M059J (cell line): ENCODE measurements around the gene GNPDA1.

GRCh38 chr5:142012918-142013228 is at the start of gene GNPDA1:
Gene GNPDA1, minus strand, starts transcription at chr5:142013027.
- RAMPAGE, long total RNA, result no peak

DNA sequence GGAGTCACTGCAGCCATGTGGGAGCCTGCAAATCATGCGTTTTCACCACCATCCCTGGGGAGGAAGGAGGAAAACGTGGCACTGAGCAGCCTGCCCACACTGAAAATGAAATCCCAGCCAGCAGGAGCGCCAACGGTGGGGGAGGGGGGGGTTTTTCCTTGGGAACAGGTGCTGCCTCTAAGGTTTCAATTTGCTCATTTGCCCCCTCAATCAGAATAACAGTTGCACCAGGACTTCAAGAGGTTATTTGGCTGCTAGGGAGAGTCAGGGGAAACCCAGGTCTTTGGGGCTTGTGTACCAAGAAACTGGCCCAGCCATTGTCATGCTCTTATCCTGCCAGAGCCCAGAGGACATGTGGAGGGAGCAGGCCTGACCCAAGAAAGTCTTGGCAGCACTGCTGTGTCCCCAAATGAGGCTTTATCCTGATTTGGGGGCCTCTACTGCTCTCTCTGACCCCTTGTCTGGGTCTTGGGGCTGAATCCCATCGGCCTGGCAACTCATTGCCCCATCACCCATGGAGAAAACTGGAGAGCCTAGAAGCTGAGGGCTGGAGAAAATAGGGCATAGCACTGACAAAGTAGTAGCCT is 66.5 kb downstream of the NDFIP1 start:
- RAMPAGE, long total RNA, result no peak

DNA sequence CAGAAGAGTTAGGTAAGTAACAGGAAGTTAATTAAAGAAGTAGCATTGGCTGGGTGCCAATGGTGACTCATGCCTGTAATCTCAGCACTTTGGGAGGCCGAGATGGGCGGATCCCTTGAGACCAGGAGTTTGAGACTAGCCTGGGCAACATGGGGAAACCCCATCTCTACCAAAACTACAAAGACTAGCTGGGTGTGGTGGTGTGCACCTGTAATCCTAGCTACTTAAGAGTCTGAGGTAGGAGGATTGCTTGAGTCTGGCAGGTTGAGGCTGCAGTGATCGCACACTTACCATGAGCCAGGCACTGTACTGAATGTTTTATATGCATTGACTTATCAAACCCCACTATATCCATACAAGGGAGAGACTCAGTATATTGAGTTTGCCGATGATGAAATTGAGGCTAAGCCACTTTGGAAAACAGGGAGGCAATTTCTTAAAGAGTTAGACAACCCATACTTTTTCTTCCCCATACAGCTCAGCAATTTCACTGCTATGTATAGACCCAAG is 101.0 kb downstream of the SPRY4 start:
- RAMPAGE, long total RNA, result no peak

- RAMPAGE, long total RNA, result no peak
These were observed 75.8 kb downstream of the SPRY4 start for GRCh38 chr5:142248862-142249661.

DNA sequence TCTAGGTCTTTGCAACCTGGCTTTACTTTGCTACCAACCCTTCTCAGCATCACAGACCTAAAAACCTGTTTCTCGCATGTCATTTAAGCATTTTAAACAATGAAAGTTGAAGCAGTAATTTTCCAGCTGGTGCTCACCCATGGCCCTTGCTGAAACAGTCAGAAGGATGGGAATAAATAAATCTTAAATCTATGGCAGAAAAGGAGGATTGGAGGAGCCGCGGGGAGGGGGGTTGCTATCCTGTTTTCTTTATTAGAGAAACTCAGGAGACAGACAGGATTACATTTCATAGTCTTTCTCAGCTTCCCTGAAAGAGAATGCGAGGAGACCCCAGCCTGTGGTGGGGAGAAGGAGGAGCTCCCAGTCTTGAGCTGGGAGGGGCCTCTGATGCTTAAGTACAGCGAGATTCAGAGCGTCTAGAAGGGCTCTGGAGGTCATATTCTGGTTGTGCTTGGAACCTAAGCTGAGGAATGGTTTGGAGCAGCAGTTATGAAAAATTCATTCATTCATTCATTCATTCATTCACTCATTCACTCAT is 2.2 kb upstream of the SPRY4 start:
- RAMPAGE, long total RNA, result no peak

DNA sequence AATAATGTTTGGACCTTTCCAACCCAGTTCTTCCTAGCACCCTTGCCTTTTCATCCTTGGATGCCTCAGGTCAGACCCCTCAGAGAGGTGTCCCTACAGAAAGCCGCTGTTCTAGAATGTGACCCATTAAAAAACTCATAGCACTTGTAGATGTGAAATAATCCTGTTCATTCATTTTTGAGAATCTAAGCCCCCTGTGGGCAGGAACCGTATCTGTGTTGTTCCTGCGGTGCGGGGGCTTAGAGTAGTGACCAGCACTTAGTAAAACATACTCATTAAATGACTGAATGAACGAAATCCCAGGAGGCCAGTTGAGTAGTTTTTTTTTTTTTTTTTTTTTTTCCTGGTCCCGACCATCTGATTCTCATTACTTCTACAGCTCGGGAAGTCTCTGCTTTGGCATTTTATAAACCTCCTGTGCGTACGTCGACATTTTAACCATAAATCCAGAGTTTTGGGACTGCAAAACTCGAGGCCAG is 31.4 kb upstream of the SPRY4 start:
- RAMPAGE, long total RNA, result no peak

- RAMPAGE, long total RNA, result no peak
These were observed 65.2 kb upstream of the SPRY4 start for GRCh38 chr5:142389751-142390706.

DNA sequence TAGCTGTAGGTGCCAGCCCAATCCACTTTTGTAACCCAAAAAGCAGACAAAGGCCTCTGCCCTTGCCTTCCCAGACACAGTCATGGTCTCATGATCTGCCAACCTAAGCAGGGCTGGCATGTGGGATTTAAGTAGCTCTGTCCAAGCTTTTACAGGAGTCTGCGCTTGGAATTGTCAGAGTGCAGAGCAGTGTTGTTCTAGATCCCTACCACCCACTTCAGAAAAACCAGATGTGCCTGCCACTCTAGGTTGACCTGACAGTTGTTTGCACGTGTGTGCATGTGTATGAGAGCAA is 87.7 kb upstream of the SPRY4 start:
- RAMPAGE, long total RNA, result no peak

GRCh38 chr5:142432847-142433444 is 108.1 kb upstream of the SPRY4 start:
- RAMPAGE, long total RNA, result no peak

DNA sequence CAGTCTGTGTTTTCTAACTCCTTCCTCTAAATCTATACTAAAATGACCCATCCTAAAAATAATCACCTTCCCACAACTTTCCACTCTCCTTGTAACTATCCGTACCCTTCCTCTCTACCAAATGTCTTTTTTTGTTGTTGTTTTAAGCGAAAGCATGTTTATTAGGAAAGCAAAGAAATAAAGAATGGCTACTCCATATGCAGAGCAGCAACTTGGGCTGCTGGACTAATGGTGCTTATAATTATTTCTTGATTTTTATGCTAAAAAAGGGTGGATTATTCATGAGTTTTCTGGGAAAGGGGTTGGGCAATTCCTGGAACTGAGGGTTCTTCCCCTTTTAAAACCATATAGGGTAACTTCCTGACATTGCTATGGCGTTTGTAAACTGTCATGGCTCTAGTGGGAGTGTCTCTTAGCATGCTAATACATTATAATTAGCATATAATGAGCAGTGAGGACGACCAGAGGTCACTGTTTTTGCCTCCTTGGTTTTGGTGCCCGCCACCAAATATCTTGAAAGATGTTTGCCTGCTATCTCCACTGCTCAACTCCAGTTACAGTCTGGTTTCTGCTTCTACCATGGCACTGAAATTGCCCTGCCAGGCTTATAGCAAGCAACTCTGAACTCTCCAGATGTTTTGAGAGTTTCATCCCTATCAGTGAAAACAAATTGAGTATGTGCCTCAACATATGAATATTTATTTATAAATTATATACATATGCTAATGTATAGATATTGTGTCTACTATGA is 121.9 kb upstream of the SPRY4 start:
- RAMPAGE, long total RNA, result no peak

- RAMPAGE, long total RNA, result no peak
These were observed 95.2 kb downstream of the FGF1 start for GRCh38 chr5:142590755-142591105.

- RAMPAGE, long total RNA, result no peak
These were observed 85.3 kb downstream of the FGF1 start for GRCh38 chr5:142600622-142601009.

DNA sequence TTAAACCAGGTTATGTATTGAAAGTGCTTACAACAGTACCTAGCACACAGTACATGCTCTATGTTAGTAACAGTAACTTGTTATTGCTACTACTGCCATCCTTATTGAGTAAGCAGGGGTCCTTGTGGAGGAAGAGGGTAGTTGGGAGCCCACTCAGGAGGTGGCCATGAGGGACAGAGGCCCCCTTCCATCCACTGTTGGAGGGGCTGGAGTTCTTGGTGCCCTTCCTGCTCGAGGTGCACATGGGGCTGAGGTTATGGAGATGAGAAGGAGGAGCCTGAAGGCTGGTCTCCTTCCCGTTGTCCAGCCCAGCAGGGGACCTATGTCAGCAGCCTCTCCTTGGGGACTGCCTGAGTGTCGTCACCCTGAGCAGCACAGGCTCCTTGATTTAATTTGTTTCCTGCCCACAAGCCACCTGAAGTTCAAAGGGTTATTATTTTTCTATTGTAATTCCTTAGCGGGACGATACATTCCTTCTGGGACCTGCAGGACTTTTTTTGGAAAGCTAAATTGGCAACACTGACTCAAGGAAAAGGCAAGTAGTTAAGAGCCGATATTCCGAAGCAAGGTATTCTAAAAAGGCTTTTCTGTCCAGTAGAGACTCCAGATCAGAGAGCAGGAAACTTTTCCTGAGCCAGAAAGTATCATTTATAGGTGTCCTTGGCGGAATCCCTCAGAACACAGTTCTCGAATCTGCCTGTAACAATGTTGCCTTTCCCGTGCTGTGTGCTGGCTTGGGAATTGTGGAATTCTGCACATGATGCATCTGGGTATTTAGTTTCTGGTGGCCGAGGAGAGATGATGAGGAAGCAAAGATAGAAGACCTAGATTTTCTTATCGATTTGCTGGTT is 55.2 kb downstream of the ARHGAP26 start:
- RAMPAGE, long total RNA, result no peak

- RAMPAGE, long total RNA, result no peak
These were observed 104.6 kb downstream of the ARHGAP26 start for GRCh38 chr5:142874515-142875393.

DNA sequence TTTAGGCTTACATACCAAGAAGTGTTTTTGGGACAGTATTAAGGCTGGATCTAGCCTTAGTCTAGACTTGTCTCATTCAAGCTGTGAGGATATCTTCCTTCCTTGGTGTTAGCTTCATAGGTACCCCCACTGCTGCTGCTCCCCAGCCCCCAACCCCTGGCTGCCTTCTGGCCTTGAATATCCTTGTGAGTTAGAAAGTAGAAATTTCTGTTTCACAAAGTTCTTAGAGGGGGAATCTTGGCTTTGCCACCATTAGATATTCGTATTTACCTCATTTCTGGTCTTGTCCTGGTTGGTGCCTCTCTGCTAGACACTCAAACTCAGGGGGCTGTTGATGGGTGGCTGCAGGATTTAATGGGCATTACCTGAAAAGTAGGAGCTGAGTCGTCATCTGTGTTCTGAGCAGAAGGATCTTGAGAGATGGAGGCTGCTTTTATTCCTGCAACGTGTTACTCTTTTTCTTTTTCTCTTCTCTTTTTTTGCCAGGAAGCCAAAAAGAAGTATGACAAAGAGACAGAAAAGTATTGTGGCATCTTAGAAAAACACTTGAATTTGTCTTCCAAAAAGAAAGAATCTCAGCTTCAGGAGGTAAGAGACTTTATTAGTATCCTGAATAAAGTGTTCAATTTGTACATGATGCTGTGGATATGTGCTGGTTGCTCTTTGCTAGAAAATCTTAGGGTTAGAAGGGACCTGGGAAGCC is 114.8 kb downstream of the ARHGAP26 start:
- RAMPAGE, long total RNA, result no peak

- RAMPAGE, long total RNA, result no peak
These were observed 131.8 kb downstream of the ARHGAP26 start for GRCh38 chr5:142901816-142902446.

DNA sequence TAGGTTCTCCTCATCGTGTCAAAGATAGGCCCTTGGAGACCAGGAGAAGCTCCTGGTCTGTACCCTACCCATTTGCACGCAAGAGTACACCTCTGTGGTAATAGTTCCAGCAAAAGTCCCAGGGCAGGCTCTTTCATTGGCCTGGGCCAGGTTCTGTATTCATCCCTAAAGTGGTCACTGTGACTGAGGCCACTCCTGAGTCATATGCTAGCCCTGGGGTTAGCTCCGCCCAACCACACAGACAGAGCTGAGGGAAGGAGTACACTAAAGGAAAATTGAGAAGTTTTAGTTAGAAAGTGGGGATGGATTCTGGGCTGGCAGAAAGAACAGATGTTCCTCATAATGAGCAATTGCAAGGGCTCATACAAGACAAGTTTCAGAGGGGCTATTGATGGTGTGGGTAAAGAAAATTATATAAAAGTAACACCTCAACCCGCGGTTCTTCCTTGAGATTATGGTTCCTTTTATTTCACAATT is 206.7 kb downstream of the ARHGAP26 start:
- RAMPAGE, long total RNA, result no peak

- RAMPAGE, long total RNA, result no peak
These were observed 255.2 kb downstream of the ARHGAP26 start for GRCh38 chr5:143025390-143025860.

- RAMPAGE, long total RNA, result no peak
These were observed 295.2 kb downstream of the ARHGAP26 start for GRCh38 chr5:143065124-143065998.

DNA sequence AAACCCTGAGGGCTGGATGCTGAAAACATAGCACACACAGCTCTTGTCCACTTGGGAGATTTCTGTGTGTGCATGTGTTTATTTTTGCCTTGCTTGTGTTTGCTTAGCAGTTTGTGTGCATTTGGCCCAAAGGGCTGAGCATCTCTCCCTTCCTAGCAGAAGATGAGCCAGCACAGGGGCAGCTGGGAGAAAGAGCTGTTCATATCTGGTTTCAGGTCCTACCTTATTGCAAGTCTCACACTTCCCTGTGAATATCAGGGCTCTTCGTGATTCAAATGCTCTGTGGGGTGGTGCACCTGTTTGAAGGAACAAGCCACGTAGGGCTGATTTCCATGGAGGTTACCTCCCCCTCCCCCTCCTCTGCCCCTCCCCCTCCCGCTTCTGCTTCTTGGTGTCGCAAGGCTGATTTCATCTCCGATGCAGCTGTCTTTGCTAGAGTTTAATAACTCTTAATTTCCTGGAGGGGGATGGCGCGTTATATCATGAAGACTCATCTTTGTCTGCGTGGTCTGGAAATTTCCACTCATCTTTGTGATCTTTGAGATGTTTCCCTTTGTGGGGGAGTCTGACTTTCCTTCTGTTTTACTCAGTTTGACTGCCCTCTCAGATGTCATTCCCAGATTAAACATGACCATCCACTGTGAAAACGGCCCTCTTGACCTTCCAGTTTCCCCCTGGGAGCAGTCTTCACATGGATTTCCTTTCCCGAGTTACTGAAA is 296.7 kb downstream of the ARHGAP26 start:
- RAMPAGE, long total RNA, result no peak